Placental pericyte (primary cell): ENCODE data around the genes PDS5B, DCLK1 and COG6.

DNA sequence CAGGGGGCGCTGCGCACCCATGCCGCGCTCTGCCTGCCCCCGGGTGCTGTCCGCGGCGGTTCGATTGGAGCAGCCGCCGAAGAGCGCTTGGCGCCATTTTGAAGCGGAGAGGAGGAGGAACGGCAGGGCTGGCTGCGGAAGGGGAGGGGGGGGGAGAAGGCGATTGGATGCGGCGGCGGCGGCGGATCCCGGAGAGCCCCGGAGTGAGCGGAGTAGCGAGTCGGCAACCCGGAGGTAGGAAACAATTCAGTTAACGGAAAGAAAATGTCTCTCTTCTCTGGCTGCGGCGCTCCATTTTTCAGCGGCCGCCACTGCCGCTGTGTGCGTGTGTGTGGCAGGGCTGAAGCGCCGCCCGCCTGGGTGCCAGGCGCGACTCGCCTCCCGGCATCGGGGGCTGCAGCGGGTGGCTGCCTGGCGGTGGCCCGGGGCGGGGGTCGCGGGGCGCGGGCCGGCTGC is at the start of gene PDS5B:
TSS of gene PDS5B (plus strand) at position 93 of the 456 bp plus-strand sequence.
- CAGE, long polyA plus RNA = no peak

DNA sequence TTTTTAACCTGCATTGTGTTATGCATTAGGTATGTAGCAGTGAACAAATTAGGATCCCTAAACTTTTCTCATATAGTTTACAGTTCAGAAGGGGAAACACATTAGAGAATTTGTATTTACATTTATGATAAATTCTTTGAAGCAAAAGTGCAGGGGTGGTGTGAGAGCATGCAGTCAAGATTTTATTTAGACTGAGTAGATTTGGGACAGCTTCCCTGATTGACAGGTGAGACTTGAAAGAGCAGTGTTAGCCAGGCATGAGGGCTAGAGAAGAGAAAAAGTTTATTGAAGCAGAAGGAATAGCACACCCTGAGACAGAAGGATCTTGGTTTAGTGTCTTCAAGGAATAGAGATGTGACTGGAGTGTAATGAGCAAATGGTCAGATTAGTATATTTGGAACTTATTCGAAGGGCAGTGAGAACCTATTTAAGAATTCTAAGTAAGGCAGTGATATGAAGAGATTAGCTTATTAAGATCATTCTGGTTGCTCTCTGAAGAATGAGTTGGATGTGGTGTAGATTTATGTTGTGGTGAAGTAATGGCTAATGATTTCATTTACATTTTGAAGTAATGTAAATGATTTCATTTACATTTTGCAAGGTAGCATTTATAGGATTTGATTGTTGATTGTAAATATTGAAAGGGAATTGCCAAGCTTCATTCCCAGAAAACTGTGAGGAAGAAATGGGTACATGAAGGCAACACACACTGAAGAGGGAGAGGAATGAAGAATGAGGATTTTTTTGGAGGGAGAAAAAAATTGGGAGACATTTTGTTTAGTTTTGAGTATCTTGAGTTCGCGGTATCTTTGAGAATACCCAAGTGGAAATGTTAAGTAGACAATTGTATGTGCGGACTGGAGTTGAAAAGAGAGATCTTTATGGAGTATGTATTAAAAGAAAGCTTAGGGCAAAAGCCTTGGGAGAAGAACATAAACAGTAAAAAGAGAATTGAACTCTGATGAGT is 50.7 kb downstream of the PDS5B start:
- CAGE, long polyA plus RNA = no peak

DNA sequence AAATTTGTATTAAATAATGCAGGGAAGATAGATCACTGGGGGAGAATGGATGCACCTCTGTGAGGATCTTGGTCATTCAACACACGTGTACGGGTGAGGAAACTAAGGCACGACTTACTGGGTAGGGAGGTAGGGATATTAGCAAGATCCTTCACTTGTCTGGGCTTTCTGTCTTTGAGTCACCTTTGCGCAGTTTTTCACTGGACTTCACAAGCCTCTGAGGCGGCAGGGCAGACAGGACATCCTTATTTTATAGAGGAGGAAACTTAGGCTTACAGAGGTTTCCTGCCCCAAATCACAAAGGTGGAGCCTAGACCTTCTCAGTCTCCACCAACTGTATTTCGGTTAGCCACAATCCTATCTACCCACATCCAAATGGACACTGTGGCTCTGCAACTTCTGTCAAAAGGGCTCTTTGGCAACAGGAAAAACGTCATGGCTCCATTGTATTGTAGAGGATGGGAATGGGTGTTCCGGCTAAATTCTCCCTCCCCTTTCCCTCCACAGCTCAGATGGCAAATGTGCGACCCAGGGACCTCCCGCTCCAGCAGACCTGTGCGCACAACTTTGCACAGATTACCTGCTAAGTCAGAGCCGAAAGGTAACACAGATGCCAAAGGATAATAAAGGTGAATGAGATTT is 1.1 kb upstream of the KL start:
- CAGE, long polyA plus RNA = no peak

DNA sequence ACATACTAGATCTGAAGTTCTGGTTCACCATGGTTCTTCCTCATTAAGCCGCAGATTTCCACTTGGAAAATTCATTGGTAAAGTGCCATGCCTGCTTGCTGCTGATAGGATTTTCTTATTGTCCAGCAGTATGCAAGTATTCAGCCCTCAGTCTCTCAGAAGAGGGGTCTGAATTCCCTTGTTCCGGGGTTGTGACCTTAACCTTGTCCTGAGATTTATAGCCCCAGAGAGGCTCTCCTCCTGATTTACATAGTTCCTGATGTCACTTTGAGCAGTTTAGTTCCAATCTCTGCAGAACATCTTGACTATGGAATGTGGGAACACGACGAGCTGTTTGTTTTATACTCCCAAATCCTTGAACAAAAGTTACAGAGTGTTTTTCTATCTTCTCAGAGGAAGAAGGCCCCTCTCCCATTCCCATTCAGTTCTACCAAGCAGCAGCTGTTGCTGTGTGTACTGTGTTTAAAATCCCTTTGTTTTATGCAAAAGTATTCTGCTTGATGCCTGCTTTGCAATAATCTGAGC is 74.5 kb downstream of the KL start:
- CAGE, long polyA plus RNA = no peak

DNA sequence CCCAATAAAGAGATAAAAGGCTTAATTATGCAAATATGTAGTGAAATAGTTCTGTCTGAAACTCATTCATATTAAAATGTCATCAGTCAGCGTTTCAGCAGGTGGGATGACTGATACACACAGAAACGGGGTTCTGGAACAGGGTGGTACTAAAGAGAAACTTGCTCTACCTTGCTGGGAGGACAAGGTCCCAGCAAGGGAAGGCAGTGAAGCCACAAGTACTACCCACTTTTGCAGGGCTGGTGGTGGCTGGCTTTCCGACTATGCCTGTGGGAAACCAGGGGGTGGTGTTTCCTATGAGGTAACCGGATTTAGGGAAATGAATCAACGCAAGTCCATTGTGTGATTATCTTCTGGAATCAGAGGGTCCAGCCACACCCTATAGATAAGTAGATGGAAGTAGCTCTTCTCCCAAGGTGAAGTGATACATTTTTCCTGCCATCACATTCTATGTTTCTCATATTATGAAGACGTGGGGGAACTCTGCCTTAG is 76.3 kb downstream of the KL start:
- CAGE, long polyA plus RNA = no peak

DNA sequence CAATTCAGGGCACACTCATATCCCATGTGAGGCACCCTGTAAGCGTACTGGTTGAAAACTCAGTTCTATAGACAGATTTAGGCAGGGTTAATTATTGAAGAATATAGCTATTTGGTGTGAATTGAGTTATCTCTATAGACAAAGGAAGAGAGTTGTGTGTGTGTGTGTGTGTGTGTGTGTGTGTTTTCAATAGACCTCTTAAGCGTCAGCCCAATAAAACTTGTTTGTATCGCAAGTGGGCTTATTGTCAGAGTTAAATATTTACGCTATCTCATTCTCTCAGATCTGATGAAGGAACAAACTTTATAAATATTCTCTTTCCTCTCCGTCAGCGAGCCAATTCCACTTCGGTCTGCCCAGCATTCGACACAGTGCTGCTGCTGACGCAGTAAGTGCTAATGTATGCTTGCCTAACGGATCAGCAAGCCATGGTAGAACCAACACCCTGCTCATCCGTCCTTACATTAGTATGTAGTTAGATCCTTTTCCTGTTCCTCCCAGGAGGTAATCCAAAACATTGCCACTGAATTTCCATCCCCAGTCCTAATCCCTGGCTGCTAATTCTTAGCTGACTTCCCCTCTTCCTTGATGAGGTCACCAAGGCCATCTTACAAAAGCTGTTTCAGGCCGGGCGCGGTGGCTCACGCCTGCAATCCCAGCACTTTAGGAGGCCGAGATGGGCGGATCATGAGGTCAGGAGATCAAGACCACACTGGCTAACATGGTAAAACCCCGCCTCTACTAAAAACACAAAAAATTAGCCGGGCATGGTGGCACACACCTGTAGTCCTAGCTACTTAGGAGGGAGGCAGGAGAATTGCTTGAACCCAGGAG is 88.1 kb downstream of the STARD13 start:
- CAGE, long polyA plus RNA = no peak

- CAGE, long polyA plus RNA = no peak
These were observed 11.2 kb downstream of the STARD13 start for GRCh38 chr13:33274270-33274741.

DNA sequence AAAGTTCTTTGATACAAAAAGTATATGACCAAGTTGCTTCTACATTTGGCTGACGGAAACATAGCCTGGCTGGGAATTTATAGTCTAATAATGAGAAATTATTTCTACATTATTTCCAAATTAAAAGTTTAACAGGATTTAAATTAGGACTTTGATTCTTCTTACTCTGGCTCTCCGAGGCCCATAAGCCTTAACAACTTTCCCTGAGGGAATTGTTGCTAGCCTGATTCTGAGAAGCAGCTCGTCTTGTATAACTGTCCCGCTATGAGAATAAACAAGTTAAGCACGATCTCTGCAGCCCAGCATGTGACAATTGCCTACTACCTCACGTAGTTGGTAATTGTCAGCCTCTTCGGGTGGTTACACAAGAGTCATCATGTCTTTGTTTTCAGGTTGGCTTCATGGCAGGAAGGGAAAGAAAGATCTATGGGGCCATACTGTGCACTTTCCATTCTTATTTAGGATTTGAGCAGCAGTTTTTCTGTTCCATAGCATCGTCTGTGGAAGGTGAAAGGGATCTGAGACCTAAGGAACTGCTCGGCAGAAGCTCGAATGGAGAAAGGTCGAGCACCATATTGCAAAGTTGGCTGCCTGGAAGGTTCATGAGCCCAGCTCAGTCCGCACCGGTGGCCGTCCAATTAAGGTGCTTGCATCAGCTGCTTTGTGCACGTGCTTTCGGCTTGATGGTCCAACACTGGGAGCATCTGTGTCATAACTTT is 1.7 kb upstream of the STARD13 start:
- CAGE, long polyA plus RNA = no peak

GRCh38 chr13:33793652-33794154 is 24.2 kb upstream of the RFC3 start:
- CAGE, long polyA plus RNA = no peak

- CAGE, long polyA plus RNA = no peak
These were observed 806 bp downstream of the NBEA start for GRCh38 chr13:34942597-34943554.

- CAGE, long polyA plus RNA = no peak
These were observed 215.0 kb downstream of the NBEA start for GRCh38 chr13:35157076-35157520.

DNA sequence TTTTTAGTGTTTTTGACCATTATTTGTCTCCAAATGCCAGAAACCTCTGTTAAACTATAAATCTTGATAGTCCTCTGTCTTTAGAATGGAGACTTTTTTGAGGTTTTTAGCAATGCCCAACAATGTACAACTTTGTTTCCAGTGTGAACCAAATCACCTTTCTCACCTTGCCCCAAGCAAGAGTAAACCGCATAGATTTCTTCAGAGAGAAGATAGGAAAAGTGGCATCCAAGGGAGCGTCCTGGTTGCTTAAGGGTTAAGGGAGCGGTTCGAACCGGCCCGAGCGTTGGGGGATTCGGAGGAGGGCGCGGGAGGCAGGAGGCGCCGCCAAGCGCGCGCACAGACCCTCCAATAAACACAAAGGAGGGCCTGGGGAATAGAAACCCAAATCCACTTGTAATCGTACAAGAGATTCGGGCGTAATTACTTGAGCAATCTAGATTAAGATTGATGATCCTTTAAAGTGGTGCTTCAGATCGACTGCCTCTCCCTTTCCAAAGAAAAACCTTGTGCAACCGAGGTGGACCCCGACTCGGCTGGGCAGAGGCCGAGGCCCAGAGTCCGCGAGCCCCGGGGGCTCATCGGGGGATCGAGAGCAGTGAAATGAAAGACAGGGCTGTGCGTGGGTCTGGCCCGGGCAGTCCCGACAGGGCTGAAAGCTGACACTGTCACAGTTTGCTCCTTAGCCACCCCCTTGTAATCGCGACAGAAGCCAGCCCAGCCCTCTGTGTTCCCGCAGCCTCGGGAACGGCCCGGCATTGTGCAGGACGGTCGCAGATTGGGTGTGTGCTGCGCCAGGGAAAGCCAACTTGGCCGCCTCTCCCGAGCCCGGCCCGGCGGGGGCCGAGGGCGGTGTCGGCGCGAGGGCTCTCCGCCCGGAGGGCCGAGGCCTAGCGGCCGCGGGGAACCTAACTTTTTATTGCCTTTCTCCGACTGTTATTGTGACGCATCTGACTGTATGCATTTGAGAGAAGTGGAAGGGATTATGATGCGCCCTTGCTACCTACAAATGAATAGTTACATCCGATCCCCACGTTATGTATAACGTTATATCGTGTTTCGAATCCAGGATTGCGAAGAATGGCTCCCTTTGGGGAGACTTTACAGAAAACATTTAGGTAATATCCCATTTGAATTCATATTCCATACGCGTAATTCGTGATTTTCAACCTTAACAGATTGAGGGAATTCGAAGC is 5.6 kb downstream of the MAB21L1 start:
- CAGE, long polyA plus RNA = no peak

DNA sequence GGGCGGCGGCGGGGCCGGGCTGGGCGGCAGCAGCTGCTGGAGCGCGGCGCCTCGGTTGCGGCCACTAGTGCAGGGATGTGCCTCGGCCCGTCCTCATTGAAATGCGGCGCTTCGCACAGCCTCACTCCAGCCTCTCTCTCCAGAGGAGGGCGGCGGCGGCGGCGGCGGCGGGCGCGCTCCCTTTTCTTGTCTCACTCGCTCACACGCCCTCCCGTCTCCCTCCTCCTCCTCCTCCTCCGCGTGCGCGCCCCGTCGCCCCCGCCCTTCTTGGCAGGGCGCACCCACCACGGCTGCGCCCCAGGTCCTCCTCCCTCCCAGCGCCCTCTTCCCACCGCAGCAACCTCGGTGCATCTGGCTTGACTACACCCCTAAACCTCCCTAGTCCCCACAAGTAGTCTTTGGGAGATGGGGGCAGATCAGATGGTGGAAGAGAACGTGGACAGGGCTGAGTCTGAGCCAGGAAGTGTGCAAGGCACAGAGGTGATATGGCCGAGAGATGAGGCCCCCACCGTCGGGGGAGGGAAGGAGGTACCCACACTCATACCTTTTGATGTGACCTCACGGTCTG is at the start of gene DCLK1:
TSS of gene DCLK1 (minus strand) at position 157 of the 568 bp plus-strand sequence.
- CAGE, long polyA plus RNA = no peak

DNA sequence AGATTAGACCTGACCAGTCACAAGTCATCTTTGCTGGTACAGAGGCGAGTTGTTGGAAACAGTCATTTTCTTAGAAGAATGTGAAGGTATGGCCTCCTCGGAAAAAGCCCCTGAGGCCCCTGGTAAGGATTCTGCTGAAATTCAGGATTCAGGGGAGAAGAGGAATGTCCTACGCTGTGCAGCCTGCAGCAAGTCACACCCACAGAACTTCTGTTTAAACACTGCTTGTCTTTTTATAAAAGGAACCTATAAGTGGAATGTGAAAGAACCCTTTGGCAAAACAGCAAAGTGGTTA is 11.1 kb upstream of the SPART start:
- CAGE, long polyA plus RNA = no peak

DNA sequence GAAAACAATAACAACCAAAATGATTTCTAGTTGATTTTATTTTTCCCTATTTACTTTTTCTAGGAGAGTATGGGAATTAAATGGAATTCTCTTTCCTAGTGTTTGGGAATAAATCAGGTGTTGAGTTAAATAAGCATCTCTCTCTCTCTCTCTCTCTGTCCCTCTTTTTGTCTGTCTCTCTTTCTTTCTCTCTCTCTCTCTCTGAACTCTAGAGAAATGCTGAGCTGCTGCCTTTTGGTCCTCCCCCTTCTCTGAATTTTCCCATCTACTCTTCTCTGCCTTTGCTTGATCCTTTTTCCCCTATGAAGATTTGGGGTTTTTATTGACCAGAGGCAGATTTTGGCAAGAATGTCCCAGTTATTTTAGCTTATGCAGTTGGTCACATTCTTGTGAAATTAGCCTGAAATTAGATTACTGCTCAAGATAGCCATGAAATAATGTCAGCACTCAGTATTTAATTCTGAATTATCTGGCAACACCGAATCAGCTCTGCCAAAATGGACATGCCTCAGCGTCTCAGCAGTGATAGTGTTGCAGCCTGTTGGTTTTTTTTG is 17.1 kb upstream of the SPART start:
- CAGE, long polyA plus RNA = no peak

GRCh38 chr13:36417926-36418401 is 14.3 kb upstream of the CCNA1 start:
- CAGE, long polyA plus RNA = no peak

DNA sequence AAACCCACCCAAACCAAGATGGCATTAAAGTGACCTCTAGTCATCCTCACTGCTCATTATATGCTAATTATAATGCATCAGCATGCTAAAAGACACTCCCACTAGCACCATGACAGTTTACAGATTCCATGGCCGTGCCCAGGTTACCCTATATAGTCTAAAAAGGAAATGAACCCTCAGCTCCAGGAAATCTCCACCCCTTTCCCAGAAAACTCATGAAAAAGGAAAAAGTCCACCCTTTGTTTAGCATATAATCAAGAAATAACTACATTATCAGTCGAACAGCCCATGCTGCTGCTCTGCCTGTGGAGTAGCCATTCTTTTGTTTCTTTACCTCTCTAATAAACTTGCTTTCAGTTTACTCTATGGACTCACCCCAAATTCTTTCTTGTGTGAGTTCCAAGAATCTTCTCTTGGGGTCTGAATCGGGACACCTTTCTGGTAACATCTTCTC is 43.4 kb downstream of the RFXAP start:
- CAGE, long polyA plus RNA = no peak

DNA sequence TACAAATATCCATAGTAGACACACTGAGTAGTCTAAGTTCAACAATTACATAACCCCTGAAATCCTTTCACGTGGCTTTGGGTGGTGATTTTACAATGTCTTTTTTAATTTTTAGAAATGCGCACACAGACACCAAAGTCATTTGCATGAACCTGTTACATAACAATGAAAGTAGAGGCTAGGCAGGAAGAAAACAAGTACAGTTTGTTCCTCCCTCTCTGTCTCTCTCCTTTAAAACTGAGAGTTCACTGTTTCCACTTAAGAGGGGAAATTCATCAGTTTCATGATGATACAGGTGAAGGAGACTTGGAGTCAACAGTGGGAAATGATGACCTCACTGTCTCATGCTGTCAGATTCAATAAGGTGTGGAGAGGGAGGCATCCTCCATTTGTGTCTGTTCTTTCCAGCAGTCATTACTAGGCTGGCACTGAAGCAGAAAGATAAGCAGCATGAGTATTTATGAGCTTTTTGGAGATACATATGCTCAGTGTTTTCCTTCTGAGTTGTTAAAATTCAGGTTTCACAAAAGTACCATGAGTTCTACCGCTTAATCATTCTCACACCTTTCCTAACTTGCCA is 201.8 kb downstream of the LHFPL6 start:
- CAGE, long polyA plus RNA = no peak

GRCh38 chr13:39452438-39452718 is 150.6 kb downstream of the LHFPL6 start:
- CAGE, long polyA plus RNA = no peak

DNA sequence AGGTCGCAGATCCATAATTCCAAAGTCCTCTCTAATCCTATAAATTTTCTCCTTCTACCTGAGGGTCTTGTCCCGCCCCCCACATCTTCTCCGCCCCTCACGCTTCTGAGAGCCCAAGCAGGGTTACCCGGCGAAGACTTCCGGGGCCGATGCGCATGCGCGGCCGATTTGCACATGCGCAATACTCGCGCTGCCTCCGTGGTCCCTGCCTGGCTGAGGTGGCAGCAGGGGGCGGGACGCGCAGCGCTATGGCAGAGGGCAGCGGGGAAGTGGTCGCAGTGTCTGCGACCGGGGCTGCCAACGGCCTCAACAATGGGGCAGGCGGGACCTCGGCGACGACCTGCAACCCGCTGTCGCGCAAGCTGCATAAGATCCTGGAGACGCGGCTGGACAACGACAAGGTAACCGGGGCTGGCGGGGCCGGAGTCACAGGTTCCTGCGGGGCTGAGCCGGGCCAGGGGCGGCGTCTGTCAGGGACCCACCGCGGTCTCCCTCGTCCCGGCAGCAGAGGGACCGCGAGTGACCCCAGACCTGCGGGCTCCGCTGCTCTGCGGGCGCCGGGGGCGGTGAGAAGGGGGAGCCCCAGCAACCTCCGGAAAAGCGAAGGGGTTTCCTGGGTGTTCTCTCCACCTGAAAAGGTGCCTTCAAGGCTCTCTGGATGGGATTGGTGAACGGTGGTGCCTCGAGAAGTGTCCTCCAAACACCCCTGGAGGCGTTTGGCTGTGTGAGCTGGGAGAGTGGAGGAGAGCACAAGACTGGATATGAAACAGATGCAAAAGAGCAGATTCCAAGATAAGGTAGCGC is at the start of gene COG6:
TSS of gene COG6 (plus strand) at position 184 of the 804 bp plus-strand sequence.
- CAGE, long polyA plus RNA = no peak